ENCODE measurements around the genes METTL22 and CIITA.

DNA sequence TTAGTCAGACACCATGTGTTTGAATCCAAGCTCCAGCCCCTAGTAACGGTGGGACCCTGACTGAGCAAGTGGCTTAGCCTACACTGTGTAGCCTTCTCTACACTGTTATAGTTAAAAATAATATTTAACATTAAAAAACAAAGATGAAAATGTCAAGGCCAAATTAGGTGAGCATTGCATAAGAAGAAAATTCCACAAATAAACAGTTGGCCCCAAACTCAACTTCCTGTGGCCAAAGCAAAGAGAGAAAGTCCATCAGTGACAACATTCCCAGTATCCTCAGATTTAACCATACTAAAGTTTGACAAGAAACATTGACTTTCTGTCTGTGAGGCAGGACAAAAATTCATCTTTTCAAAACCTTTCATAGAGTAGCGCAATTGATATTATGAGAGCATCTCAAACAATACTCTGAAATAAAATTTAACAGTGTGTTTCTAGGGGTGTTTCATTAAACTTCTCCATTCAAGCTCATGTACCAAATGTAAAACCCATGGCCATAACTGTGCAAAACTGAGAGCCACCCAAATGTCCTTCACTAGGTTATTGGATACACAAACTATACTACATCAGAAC, 38.9 kb downstream of the TMEM114 start:
- RRBS: no CpG with 5 or more reads among the region's 2 CpGs

GRCh38 chr16:8594042-8594574, 3.8 kb upstream of the TMEM114 start:
- RRBS: no CpG with 5 or more reads among the region's 8 CpGs

GRCh38 chr16:8621211-8621833, at the start of gene METTL22:
METTL22 (plus strand) TSS chr16:8621698.
- RRBS: no CpG with 5 or more reads among the region's 44 CpGs

GRCh38 chr16:8675172-8675619, 779 bp downstream of the ABAT start:
- RRBS: 18% methylated on average over 2 of the region's 4 CpGs

- RRBS: no CpG with 5 or more reads among the region's 14 CpGs
Observed at GRCh38 chr16:8730267-8731074, 56.1 kb downstream of the ABAT start.

- RRBS: no CpG with 5 or more reads among the region's 17 CpGs
Observed at GRCh38 chr16:8836045-8836628, 32.7 kb downstream of the CARHSP1 start.

GRCh38 chr16:8839437-8840211, 29.2 kb downstream of the CARHSP1 start:
- RRBS: no CpG with 5 or more reads among the region's 11 CpGs

DNA sequence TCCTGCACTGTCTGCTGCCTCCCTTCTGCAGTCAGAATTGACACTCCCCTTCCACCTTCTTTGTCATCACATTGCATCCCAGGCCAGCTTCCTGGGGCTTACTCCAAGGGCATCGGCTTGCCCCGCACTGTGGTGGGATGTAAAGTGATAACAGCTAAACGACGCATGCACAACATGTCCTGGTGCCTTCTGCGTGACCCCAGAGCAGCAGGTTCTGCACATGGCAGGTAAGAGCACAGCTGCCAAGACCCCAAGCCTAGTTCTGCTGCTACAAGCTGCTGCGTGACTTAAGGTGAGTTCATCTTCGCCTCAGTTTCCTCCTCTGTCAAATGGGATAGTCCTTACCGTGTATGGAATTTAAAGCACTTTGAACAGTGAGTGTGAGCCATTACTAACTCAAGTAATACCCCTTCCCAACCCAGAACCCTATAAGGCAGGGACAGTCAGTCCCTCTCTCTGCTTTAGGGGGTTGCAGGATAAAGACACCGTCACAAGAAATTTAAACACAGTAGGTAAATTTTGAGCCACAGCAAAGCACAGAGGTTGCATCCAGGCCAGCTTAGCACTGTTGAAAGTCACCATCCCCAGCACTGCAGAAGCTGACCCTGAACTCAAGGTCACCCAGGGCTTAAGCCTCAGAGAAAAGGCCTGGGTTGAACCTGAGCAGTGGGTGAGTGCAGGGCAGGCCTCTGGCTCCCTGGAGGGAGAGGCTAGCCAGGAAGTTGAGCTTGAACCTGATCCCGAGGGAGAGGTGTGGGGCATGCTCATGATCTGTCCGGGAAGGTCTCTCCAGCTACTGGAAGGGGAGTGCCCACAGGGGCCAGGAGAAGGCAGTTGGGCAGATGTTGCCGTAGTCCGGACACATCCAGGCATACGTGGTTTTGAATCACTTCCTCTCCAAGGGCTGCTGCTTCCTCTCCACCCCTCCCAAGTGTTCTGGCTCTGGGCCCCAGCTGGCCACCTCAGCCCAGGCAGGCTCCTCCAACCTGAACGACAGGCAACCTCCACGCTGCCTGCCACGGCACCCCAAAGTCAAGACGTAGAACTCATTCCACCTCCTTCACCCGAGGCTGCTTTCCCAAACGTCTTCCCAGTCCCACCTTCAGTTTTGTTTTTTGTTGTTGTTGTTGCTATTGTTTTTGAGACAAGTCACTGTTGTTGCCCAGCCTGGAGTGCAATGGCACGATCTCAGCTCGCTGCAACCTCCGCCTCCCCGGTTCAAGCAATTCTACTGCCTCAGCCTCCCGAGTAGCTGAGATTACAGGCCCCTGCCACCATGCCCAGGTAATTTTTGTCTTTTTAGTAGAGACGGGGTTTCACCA, 18.6 kb downstream of the CARHSP1 start:
- RRBS: 7% methylated on average over 4 of the region's 26 CpGs

DNA sequence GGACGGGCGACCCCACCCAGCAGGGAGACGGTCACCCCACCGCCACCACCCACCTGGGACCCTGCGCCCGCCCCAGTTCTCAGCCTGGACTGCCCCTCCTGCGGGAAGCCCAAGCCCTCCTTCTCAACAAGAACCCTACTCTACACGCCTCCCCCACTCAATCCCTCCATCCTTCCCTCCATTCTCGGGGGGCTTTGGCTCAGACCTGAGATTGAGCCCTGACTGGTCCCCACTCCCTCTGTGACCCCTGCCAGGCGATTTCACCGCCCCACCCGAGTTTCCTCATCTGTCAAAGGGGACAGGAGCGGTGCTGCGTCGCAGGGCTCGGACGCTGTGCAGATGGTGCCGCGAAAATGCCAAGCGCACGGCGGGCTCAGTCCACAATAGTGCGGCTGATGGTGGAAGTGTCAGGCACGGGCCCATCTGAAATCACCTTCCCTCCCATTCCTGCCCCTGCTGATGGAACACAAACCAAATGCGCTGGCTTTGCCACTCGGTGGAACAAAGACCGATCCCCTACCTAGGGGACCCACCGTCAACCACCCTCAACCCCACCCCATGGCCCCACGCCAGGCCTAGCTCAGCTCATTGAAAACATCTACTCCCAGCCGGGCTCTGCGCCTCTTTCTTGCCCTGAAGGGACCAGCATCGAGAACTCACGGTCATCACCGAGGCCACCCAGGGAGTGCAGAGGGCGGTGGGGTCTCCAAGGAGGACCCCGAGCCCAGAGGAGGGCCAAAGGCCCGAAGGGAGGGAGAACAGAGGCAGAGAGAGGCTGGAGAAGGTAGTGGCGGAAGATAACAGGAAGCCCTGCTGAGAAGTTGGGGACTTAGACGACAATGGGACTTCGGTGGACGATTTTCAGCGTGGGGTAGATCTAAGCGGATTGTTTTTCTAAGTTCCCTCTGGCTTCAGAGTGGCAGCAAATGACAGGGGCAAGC, 1.5 kb downstream of the CARHSP1 start:
- RRBS: no CpG with 5 or more reads among the region's 43 CpGs

- RRBS: no CpG with 5 or more reads among the region's 4 CpGs
Observed at GRCh38 chr16:8916872-8917280, 34.7 kb downstream of the LITAFD start.

- RRBS: no CpG with 5 or more reads among the region's 3 CpGs
Observed at GRCh38 chr16:8991809-8992253, 28.1 kb upstream of the USP7 start.

DNA sequence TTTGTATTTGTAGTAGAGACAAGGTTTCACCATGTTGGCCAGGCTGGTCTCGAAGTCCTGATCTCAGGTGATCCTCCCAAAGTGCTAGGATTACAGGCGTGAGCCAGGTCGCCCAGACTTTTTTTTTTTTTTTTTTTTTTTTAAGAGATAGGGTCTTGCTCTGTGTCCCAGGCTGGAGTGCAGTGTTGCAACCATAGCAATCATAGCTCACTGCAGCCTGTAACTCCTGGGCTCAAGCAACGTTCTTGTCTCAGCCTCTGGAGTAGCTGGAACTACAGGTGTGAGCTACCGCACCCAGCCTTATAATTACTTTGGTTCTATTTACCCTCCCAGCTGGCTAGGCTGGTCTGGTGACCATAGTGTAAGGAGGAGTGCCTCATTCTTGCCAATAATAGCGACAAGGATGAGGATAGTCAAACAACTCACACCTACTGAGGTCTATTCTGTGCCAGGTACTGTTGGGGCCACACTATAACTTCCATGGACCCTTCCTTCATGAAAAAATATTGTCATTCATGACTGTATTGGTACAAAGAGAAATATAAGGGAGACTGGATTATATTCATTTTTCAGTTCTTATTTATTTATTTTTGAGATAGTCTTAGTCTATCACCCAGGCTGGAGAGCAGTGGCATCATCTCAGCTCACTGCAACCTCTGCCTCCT, 39.7 kb upstream of the USP7 start:
- RRBS: no CpG with 5 or more reads among the region's 6 CpGs

DNA sequence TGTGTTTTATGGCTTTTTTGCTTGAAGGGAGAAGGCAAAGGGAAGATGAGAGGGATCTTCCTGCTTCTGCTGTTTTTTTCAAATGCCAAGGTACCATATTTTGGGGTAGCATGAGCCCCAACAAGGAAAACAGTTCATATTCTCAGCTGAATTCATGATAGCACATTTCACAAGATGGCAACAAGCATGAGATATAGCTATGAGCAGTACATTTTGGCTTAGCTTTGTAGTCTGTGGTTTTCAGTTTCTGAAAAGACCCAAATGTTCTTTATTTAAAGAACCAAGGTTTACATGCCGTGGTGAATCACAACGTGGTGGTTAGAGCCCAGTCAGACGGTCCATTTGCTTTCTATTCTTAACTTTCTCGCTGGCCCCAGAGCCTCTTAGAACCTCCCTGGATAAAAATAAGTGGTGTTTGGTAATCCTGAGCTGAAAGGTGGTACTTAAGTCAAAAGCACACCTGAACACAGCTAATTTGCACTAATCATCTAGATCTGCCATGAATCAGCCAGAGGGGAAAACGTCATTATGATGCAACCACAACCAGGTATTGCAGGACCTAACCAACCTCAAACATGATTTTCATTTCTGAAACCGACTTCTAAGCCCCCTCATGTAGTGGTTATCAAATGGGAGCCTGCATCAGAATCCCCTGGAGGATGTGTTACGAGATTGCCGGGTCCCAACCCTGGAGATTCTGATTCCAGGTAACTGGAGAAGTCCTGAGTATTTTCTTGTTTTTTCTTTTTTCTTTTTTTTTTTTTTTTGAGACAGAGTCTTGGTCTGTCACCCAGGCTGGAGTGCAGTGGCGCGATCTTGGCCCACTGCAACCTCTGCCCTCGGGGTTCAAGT, 18.5 kb upstream of the HAPSTR1 start:
- RRBS: no CpG with 5 or more reads among the region's 11 CpGs

DNA sequence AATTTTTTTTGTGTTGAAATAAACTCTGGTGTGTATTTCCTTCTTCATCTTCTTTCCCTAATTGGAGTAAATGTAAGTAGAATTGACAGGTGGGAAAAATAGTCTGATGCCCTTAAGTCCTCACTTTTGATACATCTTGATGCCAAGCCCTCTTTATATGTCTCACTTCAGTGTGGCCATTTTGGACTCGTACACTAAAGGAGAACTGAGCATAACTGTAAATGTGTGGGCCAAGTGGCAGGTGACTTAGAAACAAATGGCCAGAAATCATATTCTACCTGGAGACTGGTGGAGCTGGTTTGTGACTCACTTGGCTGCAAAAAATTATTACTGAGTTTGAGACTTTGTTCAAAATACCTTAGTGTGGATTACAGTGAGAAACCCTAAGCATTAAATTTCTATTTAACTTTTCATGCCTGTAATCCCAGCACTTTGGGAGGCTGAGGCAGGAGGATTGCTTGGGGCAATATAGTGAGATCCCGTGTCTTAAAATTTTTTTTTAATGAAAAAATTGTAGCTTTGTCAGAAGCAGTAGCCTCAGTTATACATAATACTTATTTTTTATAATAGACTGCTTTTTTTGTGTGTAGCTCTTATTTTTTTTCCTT, 5.0 kb downstream of the HAPSTR1 start:
- RRBS: no CpG with 5 or more reads among the region's 2 CpGs

DNA sequence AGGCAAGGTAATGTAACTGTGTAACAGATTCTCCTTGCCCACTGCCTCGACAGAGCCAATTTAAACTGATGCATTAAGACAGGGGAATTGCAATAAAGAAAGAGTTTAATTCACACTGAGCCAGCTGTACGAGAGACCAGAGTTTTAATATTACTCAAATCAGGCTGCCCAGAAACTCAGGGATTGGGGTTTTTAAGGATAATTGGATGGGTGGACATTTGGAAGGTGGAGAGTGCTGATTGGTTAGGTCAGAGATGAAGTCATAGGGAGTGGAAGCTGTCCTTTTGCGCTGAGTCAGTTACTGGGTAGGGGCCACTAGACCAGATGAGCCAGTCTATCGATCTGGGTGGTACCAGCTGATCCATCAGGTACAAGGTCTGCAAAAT, 59.7 kb upstream of the ATF7IP2 start:
- RRBS: no CpG with 5 or more reads among the region's 4 CpGs

DNA sequence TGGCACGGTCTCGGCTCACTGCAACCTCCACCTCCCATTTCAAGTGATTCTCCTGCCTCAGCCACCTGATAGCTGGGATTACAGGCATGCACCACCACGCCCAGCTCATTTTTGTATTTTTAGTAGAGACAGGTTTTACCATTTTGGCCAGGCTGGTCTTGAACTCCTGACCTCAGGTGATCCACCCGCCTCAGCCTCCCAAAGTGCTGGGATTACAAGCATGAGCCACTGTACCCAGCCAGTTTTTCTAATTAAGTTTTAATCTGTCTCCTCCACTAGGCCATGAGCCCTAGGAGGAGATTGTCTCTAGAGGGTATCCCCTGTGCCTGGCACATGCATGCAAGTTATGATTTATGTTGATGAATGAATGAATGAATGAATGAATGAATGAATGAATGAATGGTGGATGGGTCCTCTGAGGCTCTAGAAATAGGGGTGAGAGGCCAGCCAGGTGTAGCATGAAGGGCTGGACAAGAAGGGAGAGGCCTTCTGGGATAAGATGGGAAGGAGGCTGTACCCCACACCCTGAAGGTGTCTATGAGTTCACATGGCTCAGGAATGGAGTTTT, 48.9 kb downstream of the EMP2 start:
- RRBS: no CpG with 5 or more reads among the region's 4 CpGs

GRCh38 chr16:10618729-10619268, 38.4 kb upstream of the EMP2 start:
- RRBS: 87% methylated on average over 2 of the region's 13 CpGs

DNA sequence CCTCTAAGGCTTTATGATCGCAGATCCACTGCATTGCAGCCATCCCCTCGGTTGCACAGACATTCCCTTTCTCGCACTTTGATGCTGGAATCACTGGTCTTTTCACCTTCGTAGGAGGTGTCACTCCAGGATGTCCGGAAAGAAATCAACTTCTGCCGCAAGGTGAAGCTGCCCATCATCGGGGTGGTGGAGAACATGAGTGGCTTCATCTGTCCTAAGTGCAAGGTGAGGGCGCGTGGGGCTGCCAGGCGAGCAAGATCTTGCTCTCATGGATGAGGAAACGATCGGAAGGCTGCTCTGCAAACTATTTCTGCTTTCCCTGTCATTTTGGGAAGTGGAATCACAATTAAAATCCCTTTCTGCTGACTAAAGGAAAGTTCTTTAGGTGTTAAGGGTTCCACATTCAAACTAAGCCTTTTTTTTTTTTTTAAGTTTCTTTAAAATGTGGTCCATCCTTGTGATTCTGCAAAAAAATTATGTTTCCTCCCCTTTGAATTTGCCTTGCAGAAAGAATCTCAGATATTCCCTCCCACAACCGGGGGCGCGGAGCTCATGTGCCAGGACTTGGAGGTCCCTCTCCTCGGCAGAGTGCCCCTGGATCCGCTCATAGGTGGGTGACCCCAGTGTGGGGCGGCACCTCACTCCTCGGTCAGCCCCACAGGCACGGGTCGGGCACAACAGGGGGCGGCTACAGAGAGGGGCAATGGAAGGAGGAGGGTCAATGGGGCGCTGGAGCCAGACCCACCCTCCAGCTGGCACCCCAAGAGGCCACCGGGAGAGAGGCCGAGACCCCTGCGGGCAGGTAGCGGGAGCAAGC, 17.8 kb downstream of the NUBP1 start:
- RRBS: no CpG with 5 or more reads among the region's 27 CpGs

GRCh38 chr16:10876693-10877523, at the start of gene CIITA:
CIITA (plus strand) TSS chr16:10877202.
- RRBS: 7% methylated on average over 2 of the region's 12 CpGs

- RRBS: no CpG with 5 or more reads among the region's 8 CpGs
Observed at GRCh38 chr16:10961070-10961761, 16.9 kb downstream of the CLEC16A start.

Data from HTR-8/SVneo (cell line).